Left colon (tissue), 1 donor: ENCODE results near the genes SPDYE11, SPDYE9 and BUD23.

DNA sequence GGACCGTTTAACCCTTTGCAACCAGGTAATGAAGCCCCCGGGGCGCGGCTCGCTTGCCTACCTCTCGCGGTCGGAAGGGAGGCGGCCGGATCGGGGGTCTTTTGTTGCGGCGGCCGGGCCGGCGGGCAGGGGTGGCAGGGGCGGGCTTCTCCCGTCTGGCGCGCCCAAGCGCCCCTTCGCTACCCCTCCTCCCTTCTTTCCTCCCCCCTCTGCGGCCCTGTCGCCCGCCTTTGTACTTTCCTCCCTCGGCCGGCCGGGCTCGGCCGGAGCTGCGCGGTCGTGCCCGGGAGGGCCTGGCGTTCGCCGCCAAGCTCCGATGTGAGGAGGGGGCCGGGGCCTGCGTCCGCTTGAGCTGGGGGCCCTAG lies 436.9 kb upstream of the GALNT17 start:
- PRO-cap = bidirectional peak, plus-strand start at position 248 of the sequence, minus-strand start at position 181 of the sequence

- PRO-cap = no peak
Observed at GRCh38 chr7:70717434-70717919, 414.5 kb upstream of the GALNT17 start.

- PRO-cap = no peak
Observed at GRCh38 chr7:70738080-70738643, 393.8 kb upstream of the GALNT17 start.

DNA sequence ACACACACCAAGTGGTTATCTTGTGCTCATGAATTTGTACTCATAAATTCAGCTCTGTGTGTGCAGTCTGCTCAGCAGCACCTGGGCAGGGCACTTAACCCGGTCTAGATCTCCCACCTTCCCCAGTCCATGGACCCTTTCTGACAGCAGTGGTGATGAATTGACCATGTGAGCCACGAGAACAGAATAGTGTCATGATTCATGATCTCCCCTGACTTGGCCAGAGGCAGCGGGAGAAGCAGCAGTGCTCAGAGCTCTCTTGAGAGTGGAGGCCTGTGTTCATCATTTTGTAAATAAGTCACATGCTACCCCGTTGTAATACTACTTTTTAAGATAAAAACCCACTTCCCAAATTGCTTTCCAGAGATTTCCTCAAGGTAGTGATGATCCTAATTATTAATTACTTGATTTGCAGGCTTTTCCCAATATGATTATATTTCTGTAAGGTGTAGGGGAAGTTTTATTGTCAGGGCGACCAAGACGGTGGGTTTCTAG lies 74.3 kb downstream of the GALNT17 start:
- PRO-cap = no peak

DNA sequence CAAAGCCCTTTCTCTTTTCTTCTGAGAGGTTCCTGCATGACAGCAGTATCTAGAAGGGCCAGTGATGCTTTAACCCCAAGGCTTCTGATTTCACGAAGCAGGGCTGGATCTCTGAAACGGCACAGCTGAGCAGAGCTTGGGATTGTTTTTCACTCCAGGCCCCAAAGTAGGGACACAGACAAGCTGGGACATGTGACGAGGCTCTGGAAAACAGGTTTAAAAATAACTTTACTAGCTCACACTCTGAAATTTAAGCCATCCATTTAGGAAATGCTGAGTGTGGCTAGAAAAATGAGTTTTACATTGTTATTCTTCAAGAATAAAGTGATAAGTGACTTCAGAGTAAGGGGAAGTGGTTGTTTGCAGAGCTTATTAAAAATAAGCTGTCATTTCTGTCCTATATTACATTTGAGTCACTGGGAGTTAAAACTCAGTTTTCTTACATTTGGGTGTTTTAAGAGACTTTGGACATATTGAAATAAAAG lies 107.7 kb downstream of the GALNT17 start:
- PRO-cap = no peak

DNA sequence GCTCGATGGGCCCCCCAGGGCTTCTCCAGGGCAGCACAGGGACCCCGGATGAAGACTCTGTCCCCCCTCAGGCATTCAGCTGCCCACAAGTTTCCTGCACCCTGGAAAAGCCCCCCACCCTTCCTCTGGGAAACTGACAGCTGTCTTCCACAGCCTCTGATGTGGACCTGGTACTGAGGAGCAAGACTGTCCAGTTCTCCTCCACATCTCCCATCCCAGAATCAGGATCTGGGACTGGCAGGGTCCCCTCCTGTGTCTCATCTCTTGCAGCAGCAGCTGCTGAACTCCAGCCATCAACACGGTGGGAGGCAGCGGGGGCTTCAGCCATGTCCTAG lies 580.3 kb downstream of the GALNT17 start:
- PRO-cap = no peak

DNA sequence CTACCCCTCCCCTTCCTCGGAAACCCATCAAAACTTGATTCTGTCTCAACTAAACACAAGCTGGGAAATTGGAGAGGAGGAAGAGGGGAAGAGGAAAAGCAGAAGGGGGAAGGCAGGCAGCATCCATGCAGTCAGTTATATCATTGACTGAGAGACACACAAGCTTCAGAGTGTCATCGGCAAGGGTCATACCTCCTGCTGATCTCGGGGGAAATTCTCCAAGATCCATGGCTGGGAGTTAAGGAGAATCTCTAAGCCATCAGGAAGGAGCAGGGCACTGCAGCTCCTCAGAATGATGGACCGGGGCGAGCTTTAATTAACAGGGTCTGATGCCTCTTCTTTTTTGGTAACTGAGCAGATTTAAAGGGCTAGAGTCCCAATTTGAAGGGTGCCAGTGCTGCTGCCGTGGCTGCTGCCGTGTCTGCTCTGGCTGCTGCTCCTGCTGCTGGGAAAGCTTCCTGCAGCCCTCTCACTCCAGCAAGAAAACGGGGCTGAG lies 34.8 kb upstream of the CALN1 start:
- PRO-cap = no peak

GRCh38 chr7:72954371-72955024 lies 14.8 kb downstream of the TRIM74 start:
- PRO-cap = no peak

- PRO-cap = no peak
Observed at GRCh38 chr7:73057826-73058188, at the start of gene SPDYE11. Gene SPDYE11 (minus strand): TSS chr7:73057911.

GRCh38 chr7:73085809-73086294 lies at the start of gene SPDYE9:
Gene SPDYE9 (minus strand): TSS chr7:73086038.
- PRO-cap = no peak

- PRO-cap = no peak
Observed at GRCh38 chr7:73291768-73292393, 16.7 kb downstream of the NSUN5 start.

GRCh38 chr7:73307291-73307914 lies 1.2 kb downstream of the NSUN5 start:
- PRO-cap = no peak

GRCh38 chr7:73469320-73470107 lies 35.9 kb downstream of the FZD9 start:
- PRO-cap = no peak

DNA sequence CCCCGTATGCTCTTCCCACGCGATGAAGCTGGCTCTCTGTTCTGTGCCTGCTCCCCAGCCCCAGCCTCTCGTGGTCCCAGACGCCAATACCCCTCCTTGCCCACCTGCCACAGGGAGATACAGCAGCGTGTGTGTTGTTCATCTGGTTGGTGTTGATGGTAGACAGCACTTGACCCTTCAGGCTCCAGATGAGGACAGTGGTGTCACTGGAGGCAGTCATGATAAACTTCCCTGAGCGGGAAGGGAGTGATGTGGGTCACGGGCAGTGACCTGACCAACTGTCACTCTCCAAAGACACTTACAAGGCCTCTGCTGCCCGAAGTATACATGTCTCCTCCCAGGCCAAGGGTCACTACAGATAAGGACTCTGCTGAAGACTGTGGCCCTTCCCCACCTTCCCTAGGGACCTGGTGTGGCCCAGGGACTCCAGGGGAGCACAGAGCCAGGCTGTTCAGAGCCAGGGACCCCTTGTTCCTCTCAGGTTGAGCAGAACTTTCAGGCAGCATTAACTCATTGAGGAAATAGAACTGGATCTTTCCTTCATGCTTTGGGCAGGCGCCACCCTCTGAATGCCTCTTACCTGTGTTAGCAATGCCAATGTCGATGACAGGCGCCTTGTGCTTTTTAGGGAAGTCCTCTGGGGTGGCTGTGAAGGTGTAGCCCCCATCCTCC lies 5.5 kb downstream of the TBL2 start:
- PRO-cap = unidirectional peak, minus-strand start at position 199 of the sequence; unidirectional peak, minus-strand start at position 296 of the sequence

DNA sequence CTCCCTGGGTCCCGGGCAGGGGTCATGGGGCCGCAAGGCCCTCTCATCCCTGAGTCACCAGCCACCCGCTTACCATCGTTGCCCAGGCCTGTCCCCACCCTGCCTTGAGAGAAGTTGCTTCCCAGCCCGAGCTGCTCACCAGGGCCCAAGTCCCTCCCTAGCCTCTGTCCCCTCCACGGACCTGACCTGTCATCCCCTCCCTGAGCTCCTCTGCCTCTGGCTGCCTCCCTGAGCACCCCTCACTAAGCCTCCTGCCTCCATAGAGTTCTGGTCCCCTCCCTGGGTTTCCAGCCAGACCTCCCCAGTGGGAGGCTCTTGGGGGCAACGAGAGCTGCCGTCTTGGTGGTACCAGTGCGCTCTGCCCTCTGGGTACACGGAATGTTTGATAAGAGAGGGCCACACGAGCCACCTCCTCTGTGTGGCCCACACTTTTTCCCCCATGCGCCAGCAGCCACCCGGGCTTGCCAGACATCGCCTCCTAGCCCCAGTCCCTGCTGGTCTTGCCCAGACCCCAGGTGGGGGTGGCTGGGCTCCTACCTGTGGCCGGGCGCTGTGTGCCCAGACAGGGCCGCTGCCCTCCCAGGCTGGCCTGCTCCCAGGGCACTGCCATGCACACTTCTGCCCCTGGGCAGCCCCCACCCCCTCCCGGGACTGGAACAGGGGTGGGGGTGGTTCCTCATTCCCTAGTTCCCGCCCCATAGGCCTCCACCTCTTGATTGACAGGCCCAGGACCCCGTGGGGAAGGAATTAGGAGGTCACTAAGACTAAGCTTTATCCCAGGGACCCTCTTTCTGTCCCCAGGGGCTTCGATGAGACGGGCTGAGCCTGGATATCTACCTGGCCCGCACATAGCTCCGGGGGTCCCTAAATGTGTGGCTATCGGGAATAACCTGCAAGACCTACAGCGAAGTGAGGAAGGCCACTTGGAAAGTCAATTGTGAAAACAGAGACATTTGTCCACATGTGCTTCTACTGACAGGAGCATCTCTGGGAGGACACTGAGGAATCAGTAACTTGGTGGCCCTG lies 21.2 kb downstream of the MLXIPL start:
- PRO-cap = no peak

DNA sequence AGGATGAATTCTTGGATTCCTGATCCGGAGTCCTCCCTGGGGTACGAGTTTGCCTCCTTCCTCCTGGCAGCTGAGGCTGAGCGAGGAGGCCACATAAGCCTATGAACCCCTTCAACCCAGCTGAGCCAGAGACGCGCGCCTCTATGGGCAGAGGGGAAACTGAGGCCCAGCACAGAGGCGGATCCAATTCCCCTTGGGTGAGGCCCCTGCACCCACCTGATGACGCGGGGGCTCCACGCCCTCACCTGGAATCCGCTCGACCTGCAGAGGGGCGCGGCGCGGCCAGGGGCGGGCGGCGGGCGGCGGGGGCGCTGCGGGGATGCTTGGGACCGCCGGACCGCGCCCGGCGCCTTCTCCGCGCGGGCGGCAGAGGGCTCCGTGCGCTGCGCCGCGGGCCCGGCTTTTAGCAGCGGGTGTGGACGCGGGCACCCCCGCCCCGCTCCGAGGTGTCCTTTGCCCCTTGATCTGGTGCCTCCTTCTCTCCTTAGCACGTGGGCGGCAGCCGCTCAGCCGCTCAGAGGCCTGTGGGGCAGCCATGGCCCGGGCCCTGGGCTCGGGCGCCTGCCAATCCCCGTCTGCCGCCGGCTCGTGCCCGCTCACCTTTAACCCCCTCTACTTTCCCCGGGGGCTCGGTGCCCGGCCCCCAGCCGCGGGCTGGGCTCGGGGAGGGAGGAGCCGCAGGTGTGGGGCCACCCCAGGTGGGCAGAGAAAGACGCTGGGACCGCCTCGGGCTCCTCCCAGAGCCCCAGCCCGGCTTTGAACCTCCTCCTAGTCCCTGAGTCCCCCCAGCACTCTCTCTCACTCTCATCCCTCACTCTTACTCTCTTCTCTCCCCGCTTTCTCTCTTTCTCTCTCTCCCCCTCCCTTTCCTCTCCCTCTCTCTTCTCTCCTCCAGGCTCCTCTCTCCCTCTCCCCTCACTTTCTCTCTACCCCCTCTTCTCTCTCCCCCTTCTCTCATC lies 19.8 kb upstream of the VPS37D start:
- PRO-cap = unidirectional peak, plus-strand start at position 536 of the sequence

GRCh38 chr7:73683523-73684500 lies at the start of gene BUD23:
Gene BUD23 (plus strand): TSS chr7:73683597.
- PRO-cap = bidirectional peak, plus-strand start at chr7:73683597, minus-strand start at chr7:73683418

DNA sequence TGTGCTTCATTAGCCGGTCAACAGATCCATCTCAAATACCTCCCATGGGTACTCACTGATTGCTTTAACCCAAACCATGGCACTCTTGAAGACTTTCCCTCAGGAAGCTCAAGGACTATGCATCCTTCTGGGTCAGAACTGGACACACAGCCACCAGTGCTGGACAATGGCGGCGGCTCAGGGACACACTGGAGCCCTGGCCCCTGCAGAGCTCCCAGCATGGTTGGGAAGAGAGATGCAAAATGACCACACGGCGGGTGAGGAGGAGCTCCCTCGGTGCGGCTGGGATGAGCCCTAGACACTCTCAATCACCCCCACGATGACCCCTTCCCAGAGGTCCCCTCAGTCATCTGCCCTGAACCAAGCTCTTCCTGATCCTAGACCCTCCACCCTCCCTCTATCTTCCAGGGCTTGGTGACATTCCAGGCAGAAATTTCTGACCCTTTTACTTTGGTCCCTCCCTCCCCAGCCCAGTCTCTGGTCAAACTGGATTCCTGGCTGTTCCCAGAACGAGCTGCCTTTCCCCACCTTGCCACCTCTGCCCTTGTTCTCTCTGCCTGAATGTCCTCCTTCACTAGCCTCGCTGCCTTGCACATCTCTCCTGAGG lies 1.5 kb upstream of the CLDN4 start:
- PRO-cap = unidirectional peak, plus-strand start at position 251 of the sequence; bidirectional peak, plus-strand start at position 507 of the sequence, minus-strand start at position 399 of the sequence

- PRO-cap = unidirectional peak, minus-strand start at chr7:73855954
Observed at GRCh38 chr7:73855478-73856291, 5.3 kb upstream of the TMEM270 start.

- PRO-cap = no peak
Observed at GRCh38 chr7:73880281-73881060, 19.5 kb downstream of the TMEM270 start.